NALM6 (cell line): Measurements from ENCODE around the genes C9orf64 and RMI1.

DNA sequence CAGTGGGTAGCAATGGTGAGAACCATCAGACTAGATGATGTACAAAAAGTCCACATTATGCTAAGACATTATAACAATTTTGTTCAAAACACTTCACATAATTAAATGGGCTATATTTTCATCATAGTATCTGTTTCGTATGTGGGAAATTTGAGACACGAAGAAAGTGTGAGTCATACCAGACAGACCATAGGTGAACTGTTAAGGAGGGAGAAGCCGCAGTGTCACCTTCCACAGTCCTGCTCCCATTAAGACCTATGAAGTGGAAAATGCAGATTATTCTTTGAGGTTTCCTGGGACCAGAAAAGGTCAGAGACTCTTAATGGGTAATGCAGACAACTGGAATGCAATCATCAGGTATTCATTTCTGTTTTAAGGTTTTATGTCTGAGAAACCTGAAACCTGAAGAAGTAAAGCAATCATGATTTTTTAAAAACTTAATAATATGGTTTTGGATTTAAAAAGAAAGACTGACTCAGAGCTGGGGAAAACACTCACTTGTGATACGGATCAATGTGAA lies 17.4 kb upstream of the GCNT1 start:
- PRO-cap, result no peak

DNA sequence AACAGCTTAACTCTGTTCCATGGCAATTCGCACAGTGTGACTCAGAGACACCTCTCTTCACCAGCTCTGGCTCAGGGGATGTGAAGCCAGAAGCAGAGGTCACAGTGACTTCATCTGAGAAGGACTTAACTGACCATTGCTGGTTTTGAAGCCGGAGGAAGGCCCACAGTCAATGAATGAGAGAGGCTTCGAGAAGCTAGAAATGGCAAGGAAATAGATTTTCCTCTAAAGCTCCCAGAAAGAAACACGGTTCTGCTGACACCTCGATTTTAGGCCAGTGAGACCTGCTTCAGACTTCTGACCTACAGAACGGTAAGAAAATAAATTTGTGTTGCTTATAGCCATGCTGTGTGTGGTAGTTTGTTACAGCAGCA lies 17.0 kb upstream of the GCNT1 start:
- PRO-cap, result no peak

DNA sequence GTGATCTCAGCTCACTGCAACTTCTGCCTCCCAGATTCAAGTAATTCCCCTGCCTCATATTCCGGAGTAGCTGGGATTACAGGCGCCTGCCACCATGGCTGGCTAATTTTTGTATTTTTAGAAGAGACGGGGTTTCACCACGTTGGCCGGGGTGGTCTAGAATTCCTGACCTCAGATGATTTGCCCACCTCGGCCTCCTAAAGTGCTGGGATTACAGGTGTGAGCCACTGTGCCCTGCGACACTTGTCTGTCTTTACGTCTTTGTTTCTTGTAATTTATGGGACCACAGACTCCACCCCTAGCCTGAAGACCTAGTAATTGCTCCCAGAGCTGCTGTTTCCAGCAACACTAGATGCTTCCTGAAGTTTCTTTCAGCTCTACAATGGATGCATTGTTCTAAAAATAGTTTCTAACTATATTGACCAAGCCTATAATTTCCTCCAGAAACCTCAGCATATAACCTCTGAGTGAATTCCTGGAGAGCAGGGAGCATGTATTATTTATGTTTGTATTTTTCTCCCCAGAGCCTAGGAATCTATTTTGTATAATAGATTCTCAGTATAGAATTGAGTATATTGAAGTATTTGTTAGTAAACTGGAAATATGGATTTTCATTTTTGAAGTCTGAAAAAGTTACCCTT lies 13.9 kb downstream of the GCNT1 start:
- PRO-cap, result no peak

DNA sequence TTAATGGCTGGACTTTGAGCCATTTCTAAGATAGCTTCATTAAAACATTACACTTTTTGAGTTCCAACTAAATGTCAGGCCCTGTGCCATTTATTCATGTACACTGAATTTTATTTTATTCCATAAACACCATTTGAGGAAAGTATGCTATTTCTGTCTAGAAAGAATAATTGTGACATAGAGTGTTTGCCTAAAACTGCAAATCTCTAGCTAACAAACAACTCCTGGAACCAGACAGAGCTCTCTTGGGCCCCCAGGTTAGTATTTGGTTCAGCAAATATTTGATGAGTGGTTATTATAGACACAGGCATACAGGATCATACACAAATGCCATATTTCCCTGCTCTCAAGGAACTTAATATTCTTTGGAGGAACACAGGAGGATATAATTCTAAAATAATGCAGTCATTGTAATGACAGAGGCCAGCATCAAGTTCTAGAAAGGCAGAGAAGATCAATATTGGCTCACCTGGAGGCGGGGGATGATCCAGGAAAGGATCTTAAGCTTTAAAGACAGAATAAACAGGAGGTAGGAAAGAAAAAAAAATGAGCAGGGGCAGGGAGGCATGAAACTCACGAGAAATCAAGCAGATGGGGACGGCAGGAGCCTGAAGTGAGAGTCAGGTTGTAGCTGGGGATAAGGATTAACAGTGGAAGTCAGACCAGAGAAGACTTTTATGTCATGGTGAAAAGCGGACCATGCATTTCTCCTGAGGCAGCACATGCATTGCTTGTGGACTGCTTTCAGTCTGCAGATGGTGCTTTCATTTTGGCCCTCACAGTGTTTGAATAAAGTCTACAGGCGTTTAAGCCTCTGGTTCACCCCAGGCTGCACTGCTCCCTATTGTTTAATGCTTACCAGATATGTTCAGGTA lies 127.7 kb downstream of the GCNT1 start:
- PRO-cap, result no peak

DNA sequence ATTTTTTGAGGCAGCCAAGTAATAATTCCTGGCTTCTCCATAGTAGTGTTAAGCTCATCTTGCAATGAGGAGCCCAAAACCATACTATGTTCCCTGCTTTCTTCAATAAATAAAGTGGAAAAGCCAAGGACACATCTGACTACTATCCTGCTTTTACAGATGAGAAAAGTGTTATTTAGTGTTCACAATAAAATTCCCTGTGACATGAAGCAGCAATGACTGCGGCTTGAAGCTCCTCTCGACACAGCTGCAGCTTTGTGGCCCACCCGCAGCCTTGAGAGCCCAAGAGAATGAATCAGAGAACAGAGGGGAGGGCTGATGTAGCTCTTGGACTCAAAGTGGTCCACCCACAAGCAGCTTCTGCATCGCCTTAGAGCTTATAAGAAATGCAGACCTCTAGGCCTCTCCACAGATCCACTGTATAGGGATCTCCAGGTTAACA lies 181.2 kb upstream of the GNA14 start:
- PRO-cap, result no peak

DNA sequence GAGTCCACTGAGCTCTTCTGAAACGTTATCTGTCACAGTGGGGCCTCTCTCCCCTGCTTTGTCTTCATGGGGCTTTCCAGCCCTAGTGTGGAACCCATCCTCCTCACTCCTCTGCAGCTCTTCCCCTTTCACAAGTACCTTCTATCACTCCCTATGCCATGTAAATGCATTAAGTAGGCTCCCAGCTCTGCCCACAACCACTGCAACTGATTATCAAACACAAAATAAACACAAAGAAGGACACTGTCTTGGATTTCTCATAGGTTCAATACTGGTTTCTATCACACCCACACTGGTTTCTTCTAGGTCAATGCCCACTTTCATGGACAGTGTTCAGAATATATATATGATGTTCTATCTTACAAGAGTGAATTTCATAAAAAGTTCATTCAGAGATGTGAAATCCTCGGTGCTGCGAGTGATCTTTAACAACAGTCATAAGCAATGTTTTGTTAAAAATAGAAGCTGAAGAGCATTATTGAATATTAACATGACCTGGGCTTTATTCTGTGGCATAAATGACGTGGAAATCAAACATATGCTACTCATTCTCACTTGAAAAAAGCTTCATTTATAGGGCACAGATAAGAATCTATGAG lies 139.3 kb downstream of the GNAQ start:
- PRO-cap, result no peak

GRCh38 chr9:79013788-79014195 lies 558.0 kb upstream of the TLE4 start:
- PRO-cap, result no peak

DNA sequence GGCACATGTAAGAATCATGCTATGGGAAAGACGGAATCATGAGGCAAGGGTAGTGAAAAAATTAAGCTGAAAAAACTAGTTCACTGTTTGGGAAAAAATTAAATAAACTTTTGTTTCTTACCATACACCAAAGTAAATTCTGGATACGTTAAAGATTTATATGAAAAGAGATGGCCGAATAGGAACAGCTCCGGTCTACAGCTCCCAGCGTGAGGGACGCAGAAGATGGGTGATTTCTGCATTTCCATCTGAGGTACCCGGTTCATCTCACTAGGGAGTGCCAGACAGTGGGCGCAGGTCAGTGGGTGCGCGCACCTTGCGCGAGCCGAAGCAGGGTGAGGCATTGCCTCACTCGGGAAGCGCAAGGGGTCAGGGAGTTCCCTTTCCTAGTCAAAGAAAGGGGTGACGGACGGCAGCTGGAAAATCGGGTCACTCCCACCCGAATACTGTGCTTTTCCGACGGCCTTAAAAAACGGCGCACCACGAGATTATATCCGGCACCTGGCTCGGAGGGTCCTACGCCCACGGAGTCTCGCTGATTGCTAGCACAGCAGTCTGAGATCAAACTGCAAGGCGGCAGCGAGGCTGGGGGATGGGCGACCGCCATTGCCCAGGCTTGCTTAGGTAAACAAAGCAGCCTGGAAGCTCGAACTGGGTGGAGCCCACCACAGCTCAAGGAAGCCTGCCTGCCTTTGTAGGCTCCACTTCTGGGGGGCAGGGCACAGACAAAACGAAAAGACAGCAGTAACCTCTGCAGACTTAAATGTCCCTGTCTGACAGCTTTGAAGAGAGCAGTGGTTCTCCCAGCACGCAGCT lies 132.8 kb upstream of the TLE4 start:
- PRO-cap, result no peak

DNA sequence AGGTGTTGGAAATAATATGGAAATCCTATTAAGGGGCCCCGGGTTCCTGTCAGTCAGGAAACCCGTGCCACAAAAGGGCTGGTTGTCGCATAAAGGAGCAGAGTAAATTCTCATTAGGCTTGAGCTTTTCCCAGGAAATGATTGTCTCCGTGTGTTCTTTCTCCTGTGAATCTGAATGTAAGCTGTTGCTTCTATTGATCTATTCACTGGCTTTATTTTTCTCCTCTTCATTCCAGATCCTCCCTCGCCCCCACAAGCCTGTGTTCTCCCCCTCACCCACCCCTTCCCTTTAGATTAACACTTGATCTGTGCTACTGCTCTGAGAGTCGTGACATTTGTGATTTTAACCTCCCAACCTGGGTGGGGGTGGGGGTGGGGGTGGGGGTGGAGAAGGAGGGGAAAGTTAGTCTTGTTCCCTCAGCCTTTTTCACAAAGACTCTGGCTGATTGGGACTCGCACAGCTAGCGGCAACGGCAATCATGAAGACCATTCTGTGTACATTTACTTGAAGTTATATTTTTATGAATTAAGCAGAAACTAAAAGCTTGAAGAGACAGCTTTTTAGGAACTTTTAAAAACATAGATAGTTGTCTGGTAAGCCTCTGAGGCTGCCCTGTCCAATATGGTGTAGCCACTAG lies 91.0 kb downstream of the TLE4 start:
- PRO-cap, result no peak

GRCh38 chr9:79687671-79687925 lies 115.8 kb downstream of the TLE4 start:
- PRO-cap, result no peak

DNA sequence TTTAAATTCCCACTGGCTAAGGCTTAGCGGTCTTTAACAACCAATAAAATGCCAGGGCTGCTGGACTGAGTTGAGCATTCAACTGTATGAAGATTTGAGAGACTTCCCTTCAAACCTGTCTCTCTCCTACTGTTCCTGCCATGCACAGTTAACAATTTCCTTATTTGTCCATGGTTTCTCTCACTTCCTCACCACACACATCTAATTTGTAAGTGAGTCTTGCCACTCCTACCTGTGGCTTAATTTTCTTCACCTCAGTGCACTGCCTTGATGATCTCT lies 398.9 kb downstream of the TLE4 start:
- PRO-cap, result no peak

GRCh38 chr9:80440731-80441152 lies 869.0 kb downstream of the TLE4 start:
- PRO-cap, result no peak

- PRO-cap, result no peak
These were observed 383.3 kb downstream of the TLE1 start for GRCh38 chr9:81306149-81306405.

GRCh38 chr9:81683988-81684621 lies 5.2 kb downstream of the TLE1 start:
- PRO-cap, result no peak

DNA sequence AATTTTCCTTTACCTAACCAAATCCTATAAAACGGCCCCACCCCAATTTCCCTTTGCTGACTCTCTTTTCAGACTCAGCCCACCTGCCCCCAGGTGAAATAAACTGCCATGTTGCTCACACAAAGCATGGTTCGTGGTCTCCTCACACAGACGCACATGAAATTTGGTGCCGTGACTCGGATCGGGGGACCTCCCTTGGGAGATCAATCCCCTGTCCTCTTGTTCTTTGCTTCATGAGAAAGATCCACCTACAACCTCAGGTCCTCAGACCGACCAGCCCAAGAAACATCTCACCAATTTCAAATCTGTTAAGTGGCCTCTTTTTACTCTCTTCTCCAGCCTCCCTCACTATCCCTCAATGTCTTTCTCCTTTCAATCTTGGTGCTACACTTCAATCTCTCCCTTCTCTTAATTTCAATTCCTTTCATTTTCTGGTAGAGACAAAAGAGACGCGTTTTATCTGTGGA lies 178.9 kb downstream of the RASEF start:
- PRO-cap, result no peak

- PRO-cap, result no peak
These were observed 67.6 kb upstream of the RASEF start for GRCh38 chr9:83130424-83131143.

- PRO-cap, result no peak
These were observed 37.9 kb downstream of the UBQLN1 start for GRCh38 chr9:83669886-83670314.

GRCh38 chr9:83670377-83670975 lies 37.3 kb downstream of the UBQLN1 start:
- PRO-cap, result no peak

DNA sequence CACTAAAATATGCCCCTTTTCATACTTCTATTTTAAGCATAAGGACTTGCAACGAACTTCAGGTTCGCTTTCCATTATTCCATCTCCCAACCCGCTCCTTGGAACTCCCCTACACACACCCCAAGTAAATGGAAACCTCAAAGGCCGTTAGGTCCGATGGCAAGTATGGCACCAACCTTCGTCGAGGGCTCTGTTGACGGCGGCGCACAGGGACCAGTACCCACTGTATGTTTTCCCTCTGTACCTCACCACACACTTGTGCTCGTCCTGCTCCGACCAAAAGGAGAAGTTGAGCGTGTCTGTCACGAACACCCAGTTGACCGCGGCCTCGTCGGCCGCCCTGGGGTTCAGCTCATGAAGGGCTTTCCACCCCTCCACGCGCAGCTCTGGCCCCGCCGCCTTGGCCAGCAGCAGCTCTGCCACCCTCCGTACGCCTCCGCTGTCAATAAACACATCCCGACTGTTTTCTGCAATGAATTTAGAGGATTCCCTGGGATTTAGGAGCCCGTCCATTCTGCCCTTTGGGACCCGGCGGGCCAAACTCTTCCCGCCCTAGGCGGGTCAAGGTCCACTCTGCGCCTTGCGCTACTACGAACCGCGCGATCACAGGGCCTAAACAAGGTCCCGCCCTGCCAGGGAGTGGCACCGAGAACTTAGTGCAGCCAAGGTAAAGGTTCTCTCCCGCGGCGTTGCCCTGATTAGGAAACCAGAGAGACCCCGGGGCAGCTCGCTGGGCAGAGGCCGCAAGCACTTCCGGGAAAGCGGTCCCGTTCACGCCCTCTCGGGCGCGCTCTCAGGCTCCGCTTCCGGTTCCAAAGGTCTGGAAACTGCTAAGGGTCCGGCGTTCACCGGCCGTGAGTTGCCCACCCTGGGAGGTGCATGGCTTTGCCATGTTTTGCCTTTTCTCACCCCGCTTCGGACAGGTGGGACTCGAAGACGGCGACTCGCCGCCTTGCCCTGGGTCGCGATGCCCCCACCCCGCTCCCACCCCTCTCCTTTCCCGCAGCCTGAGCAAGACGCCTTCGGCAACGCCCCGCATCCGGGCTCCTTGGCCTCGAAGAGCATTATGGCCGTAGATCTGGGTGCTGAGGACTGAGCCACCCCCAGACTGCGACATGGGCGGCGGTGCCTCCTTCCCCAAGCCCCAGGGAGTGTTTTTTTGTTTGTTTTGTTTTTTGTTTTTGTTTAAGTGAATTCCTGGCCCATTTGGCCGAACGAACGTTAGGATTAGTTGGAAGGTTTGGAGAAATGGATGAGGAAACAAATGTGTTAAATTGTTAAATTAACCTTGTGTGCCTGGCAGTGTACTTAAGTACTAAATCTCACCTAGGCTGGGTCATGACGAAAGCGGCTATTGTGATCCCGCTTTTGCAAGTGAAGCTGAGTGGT lies at the start of gene C9orf64:
C9orf64 (minus strand) TSS at position 755 of the 1,389 bp plus-strand sequence.
- PRO-cap, result no peak

- PRO-cap, result bidirectional peak, plus-strand start at chr9:83980778, minus-strand start at chr9:83980612; bidirectional peak, plus-strand start at chr9:83981155, minus-strand start at chr9:83981010; bidirectional peak, plus-strand start at chr9:83981484, minus-strand start at chr9:83981409; unidirectional peak, minus-strand start at chr9:83981623
These were observed at the start of gene RMI1 for GRCh38 chr9:83980661-83981909. RMI1 (plus strand) TSS chr9:83980805.